Smooth muscle cell (in vitro differentiated cells): ENCODE data around the genes INKA2 and TAFA3.

GRCh38 chr1:110424509-110425311, 17.2 kb upstream of the LAMTOR5 start:
- RAMPAGE, long total RNA = no peak

DNA sequence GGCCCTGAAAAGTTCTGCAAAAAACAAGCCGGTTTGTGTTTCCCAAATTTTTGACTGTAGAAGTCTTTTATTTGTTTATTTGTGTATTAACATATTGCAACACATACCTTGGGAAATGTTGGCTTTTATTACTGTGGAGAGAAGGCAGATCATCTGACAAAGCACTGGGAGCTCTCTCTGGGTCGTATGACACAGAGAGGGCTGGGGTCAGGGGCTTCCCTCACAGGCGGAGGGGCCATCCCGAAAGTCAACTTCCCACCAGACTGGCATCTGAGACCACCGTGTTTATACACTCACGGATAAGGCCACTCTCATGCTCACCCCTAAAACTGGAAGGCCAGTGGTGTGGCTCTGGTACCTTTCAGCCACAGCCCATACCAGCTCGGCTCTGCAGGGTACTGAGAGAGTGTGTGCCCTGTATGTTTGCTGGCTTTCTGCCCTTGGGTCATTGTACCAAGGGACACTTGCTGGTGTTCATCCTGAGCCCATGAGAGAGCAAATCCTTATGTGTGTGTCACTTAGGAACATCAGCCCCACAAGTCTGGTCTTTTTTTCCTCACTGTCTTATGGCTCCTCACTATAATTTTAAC, 818 bp upstream of the PROK1 start:
- RAMPAGE, long total RNA = no peak

- RAMPAGE, long total RNA = no peak
Observed at GRCh38 chr1:110477305-110477504, 26.3 kb downstream of the PROK1 start.

DNA sequence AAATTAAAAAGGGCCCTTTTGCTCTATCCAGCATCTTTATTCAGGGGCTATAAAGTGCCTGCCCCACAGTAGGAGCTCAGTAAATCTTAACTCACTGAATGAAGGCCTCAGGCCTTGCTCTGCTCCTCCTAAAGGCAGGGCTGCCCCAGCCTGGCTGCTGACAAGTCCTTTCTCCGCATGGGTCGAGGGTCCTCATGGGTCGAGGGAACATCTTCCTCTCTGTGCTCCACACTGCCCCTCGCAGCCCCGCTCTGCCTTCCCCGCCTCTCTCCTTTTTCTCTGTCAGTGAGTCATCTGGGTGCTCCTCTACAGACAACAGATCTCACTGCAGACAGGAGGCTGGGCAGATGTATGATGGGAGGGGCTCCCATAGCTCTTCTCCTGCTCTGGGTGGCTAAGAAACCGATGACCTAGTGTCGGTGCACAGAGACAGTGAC, 5.6 kb downstream of the KCNA10 start:
- RAMPAGE, long total RNA = no peak

DNA sequence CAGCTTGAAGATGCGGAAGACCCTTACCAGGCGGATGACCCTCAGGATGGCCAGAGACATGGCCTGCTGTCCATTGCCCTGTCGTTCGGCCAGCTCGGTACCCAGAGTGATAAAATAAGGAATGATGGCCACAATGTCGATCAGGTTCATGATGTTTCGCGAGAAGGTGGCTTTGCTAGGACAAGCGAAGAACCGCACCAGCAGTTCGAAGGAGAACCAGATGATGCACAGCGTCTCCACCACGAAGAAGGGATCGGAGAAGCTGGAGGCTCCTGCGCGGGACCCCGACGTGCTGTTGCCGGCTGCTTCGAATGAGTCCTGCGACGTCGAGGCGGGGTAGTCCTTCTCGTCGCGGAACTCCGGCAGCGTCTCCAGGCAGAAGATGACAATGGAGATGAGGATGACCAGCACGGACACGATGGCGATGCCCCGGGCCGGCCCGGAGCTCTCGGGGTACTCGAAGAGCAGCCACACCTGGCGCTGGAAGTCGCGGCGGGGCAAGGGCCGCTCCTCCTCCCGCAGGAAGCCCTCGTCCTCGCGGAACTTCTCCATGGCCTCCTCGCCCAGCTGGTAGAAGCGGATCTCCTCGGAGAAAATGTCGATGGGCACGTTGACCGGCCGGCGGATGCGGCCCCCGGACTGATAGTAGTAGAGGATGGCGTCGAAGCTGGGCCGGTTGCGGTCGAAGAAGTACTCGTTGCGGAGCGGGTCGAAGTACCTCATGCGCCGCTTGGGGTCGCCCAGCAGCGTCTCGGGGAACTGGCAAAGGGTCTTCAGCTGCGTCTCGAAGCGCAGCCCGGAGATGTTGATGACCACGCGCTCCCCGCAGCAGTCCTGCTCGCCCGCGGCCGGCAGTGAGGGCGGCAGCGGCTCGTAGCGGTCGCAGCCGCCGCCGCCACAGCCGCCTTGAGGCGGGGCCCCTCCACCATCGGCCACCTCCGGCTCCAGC, 787 bp downstream of the KCNA3 start:
- RAMPAGE, long total RNA = no peak

GRCh38 chr1:111203610-111204907, 3.6 kb upstream of the DENND2D start:
- RAMPAGE, long total RNA = no peak

- RAMPAGE, long total RNA = no peak
Observed at GRCh38 chr1:111489245-111489550, 14.2 kb downstream of the ADORA3 start.

DNA sequence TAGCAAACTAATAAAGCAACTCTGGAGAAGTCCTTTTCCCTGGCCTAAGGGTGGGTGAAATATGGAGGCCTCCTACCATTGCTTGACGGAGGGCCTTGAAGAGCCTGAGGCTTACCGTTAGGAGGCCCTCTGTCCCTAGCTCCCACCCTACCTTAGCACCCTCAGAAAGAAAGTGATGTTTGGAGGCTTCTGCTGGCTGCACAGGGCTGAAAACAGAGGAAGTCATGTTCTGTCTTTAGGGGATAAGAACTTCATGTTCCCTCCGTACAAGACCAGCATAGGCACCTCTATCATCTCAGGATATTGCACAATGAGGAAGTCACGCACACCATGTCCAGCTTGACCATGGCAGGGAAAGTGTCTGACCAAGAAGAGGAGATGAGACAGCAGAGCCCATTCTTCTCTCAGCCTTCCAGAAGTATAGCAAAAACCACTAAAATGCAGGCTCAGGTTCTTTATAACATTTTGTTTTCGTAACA, 13.8 kb downstream of the ADORA3 start:
- RAMPAGE, long total RNA = no peak

DNA sequence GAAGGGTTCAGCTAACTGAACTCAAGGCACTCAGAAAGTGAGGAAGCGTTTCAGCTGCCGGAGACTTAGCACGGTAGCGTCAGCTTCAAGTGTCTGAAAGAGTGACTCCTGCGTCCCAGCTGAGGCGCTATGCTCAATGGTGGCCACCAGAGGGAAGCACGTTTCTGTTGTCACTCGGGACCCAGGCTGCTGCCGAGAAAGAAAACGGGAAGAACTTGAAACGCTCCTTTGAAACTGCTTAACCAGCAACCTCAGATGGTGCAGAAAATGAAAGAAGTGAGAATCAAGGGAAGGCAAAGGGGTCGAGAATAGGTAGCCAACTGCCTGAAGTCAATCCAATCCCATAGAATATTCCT, 4.8 kb upstream of the ADORA3 start:
- RAMPAGE, long total RNA = no peak

- RAMPAGE, long total RNA = no peak
Observed at GRCh38 chr1:111654554-111655326, 35.2 kb downstream of the RAP1A start.

- RAMPAGE, long total RNA = no peak
Observed at GRCh38 chr1:111739324-111740085, at the start of gene INKA2. TSS of gene INKA2 (minus strand) at chr1:111739395.

- RAMPAGE, long total RNA = no peak
Observed at GRCh38 chr1:111851330-111851911, 95.7 kb downstream of the DDX20 start.

GRCh38 chr1:111987561-111987926, 1.9 kb downstream of the KCND3 start:
- RAMPAGE, long total RNA = no peak

GRCh38 chr1:112448852-112449288, 52.9 kb downstream of the CTTNBP2NL start:
- RAMPAGE, long total RNA = no peak

- RAMPAGE, long total RNA = no peak
Observed at GRCh38 chr1:112461296-112461888, 47.4 kb upstream of the WNT2B start.

DNA sequence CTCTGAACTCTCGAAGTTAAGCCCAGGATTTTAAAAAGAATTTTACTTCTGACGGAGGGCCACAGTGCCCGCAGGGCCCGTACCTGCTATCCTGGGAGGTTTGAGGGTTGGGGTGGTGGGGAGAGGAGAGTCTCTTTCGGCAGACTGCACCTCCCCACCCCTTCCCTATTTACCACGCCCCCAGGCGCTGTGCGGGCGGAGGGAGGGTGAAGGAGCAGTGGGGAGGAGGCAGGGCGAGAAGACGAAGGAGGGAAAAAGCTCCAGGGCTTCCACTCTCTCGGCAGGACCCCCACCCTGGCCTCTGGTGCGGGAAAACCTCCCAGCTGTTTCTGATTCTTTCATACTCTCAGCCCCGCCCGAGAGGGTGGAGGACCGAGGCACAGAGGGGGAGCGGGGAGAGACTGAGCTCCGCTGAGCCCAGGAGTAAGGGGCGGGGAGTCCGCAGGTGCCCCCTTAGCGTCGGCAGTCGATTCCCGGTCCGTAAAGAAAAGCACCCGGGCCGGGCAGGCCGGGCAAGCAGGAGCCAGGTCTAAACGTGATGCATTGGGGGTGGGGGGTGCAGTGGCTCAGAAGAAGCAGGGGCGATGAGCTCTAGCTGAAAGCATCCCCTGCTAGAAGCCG, 816 bp upstream of the WNT2B start:
- RAMPAGE, long total RNA = no peak

DNA sequence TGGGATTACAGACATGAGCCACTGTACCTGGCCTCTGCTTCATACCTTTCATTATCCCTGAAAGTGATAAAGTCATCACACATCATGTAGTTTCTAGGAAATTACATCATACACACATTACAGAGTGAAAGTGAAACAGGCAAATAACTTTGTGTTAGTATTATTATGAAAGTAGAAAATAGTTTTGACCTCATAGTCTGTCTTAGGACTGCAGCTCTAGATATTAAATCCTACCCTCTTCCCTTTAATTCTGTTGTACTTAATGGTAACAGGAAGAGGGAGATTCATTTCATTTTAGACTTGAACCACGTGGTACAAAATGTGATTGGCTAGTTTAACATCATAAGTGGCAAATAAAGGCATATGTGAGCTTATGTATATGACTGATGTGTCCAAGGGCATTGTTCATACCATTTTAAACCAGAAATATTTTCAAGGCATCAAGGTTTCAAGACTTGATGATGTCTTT, 5.7 kb upstream of the MOV10 start:
- RAMPAGE, long total RNA = no peak

DNA sequence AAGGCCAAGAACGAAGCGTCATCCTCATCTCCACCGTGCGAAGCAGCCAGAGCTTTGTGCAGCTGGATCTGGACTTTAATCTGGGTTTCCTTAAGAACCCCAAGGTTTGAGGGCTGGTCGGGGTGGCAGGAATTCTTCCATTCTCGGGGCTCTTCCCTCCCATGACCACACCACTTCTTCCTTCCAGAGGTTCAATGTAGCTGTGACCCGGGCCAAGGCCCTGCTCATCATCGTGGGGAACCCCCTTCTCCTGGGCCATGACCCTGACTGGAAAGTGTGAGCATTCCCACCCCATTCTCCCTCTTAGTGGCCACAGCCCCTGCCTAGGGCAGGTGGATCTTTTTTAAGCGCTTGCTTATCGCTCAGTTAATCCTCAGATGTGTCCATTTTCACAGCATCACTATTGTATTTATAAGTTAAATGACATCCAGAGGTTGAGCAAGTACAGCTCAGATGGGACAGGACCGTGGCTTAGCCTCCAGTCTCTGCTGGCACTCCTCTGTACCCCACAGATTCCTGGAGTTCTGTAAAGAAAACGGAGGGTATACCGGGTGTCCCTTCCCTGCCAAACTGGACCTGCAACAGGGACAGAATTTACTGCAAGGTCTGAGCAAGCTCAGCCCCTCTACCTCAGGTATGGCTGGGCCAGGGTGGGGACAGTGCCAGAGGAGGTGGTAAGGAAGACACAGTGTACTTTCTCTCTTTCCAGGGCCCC, 7.1 kb downstream of the RHOC start:
- RAMPAGE, long total RNA = no peak

GRCh38 chr1:112716106-112716542, 992 bp upstream of the PPM1J start:
- RAMPAGE, long total RNA = no peak

DNA sequence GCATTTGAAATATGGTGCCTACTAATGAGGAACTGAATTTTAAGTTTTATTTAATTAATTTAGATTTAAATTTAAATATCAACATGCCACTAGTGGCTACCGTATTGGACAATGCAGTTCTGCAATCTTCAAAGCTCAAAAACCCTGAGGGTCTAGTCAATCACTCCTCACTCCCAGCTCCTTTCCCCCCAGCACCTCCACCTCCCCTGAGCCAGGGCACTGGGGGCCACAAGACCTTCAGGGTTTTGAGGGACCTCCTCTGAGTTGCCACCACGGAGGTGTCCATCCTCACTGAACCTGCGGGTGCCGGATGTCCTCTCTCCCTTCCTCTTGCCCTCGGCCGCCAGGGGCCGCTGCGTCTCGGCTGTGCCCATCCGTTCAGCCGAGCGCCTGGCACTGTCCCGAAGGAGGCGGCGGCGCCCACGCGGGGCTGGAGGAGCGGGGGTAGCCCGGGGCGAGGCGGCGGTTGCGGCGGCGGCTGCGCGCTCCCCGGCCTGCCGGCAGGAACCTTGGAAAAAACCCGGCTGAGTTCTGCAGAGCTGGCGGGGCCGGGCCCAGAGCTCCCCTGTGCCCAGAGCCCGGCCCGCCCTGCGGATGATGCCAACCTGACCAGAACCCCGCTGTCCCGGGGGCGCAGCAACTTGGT, at the start of gene TAFA3:
Gene TAFA3, plus strand, starts transcription at position 396 of the 646 bp plus-strand sequence.
- RAMPAGE, long total RNA = no peak